A375 (cell line): ENCODE measurements around a stretch of chrX.

GRCh38 chrX:17848713-17849208 is 12.3 kb downstream of the RAI2 start:
- RAMPAGE, long total RNA: no peak

DNA sequence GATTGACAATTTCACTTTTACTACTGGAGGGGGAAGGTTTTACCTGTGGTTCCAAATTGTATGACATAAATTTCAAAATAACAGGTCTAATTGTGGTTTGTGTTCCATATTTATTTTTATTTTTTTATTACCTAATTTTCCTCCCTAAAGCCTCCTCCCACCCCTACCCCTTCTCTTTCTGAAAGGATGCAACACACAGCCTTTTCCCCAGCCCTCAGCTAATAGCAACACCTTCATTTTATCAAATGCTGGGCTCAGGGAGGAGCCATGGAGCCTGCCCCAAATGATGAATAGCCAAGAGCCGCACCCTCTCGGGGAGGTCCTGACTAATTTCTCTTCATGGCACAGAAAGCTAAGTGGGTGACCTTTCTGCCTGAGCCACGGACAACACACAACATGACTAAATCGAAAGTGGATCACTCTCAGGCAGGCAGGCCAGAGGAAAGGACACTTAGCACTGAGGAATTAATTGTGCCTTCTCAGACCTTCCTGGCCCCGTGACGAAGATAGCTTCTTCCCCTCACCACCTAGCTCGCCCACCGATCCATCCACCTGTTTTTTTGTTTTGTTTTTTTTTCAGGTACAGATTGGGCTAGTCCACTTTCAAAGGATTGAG is 165.0 kb upstream of the RAI2 start:
- RAMPAGE, long total RNA: no peak

GRCh38 chrX:18424531-18424921 is 882 bp upstream of the CDKL5 start:
- RAMPAGE, long total RNA: no peak

GRCh38 chrX:18424948-18425476 is 396 bp upstream of the CDKL5 start:
- RAMPAGE, long total RNA: no peak

- RAMPAGE, long total RNA: no peak
Measured at GRCh38 chrX:18603645-18604783, 67.9 kb downstream of the RS1 start.

- RAMPAGE, long total RNA: no peak
Measured at GRCh38 chrX:18617268-18617761, 54.6 kb downstream of the RS1 start.

DNA sequence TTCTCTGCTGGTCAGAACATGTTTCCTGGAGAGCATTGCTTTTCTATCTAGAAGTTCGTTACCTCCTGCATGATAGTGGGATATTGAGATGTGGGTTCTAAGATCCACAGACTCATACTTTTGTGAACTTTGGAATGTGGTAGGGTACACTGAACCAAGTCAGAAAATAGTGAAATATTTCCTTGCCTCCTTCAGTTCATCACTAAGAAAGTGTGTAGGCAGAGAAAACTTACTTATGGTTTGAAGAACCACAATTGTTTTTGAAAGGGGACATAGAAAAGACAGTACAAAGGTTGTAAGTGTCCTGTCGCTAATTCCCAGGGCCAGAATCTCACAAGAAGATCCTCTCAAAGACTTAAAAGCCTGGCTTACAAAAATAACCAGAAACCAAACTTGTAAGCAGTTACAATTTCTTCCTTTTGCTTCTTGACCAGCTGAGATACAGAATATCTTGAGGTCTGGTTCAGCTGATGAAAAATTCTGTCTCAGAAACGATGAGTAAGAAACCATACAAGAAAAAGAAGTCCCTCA is 38.7 kb downstream of the RS1 start:
- RAMPAGE, long total RNA: no peak

- RAMPAGE, long total RNA: no peak
Measured at GRCh38 chrX:18931419-18931935, 52.4 kb downstream of the PHKA2 start.

- RAMPAGE, long total RNA: no peak
Measured at GRCh38 chrX:19448744-19449078, 66.6 kb downstream of the MAP3K15 start.

DNA sequence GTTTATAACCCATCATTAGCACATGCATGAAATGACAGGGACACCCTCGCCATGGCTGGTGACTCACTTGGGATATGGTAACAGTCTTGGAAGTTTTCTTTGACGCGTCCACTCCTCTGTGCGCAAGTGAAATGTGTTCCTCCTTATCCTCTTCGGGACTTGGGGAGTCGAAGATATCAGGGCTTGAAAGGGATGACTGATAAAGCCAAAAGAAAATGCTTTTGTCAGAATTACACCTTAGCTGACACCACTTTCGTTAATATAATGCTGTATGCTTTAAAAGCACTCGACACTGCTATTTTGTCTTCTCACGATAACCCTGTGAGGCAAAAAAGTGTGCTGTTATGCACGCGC is 30.5 kb upstream of the MAP3K15 start:
- RAMPAGE, long total RNA: no peak

- RAMPAGE, long total RNA: no peak
Measured at GRCh38 chrX:19568279-19568868, 53.1 kb upstream of the MAP3K15 start.

DNA sequence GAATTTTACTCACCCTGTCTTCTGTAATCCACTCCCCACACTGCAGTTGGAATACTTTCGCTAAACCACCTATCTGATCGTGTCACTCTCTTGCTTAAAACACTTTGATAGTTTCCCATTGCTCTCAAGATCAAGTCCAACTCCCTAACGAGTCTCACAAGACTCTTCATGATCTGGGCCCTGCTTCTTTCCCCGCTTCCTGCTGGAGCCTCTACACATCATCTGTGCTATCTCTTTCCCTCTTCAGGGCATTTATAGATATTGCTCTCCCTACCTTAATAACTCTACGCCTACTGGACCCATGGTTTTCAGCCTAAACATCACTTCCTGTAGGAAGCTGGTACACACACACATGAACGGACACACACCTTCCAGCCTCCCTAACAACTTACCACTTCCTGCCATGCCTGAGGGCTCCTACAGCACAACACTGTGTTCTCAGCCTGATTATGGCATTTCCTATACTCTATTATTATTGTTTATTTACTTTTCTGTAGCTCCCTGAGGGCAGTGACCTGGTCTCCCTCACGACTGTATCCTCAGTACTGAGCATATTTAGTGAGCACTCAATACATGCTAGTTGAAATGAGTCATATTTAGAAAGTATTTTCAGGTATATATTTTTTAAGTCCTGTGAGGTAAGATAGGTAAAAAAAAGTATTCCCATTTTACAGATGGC is 163.6 kb upstream of the MAP3K15 start:
- RAMPAGE, long total RNA: no peak

GRCh38 chrX:19888193-19888906 is 950 bp upstream of the SH3KBP1 start:
- RAMPAGE, long total RNA: no peak

GRCh38 chrX:20056612-20057079 is 60.1 kb downstream of the MAP7D2 start:
- RAMPAGE, long total RNA: no peak

GRCh38 chrX:20062897-20063226 is 53.8 kb downstream of the MAP7D2 start:
- RAMPAGE, long total RNA: no peak

- RAMPAGE, long total RNA: no peak
Measured at GRCh38 chrX:20217975-20218174, 48.8 kb downstream of the RPS6KA3 start.

DNA sequence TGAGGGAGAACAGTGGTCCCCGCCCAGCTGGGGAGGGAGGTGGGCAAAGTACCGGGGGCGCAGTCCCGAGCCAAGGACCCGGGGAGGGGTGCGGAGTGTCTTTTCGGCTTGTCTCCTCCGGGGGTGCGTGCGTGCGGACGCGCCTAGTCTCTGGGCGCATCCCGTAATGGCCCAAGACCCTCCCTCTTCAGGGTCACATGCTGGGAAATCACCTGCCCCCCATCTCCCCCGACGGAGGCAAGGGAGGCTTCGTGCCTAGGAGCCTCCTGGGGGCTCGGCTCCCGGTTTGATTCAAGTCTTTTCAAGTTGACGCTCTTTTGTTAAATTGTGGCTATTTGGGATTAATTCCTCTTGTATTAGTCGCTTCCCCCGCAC is 609 bp upstream of the RPS6KA3 start:
- RAMPAGE, long total RNA: no peak

DNA sequence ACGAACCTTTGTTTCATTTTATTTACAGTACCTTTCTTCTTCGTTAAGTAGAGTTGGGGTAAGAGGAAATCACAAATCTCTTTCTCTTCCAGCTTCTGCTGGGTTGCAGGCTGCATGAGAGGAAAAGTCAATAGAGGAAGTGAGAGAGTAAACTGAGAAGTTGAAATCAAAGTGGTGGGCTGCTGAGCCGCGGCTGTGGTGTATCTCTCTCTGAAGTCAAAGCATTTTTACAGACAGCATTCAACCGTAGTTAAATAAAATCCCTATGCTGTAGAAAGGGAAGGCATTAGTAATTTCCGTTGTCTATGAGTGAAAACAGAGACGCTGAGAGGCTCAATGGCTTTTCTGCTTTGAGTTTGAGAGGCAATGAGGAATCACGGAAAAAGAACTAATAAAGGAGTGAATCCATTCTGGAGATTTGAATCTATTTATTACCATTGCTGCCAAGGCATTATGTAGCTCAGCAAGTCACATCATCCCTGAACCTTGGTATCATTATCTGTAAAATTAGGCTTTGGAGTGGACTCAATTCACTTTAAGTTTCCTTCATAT is 54.1 kb upstream of the RPS6KA3 start:
- RAMPAGE, long total RNA: no peak

DNA sequence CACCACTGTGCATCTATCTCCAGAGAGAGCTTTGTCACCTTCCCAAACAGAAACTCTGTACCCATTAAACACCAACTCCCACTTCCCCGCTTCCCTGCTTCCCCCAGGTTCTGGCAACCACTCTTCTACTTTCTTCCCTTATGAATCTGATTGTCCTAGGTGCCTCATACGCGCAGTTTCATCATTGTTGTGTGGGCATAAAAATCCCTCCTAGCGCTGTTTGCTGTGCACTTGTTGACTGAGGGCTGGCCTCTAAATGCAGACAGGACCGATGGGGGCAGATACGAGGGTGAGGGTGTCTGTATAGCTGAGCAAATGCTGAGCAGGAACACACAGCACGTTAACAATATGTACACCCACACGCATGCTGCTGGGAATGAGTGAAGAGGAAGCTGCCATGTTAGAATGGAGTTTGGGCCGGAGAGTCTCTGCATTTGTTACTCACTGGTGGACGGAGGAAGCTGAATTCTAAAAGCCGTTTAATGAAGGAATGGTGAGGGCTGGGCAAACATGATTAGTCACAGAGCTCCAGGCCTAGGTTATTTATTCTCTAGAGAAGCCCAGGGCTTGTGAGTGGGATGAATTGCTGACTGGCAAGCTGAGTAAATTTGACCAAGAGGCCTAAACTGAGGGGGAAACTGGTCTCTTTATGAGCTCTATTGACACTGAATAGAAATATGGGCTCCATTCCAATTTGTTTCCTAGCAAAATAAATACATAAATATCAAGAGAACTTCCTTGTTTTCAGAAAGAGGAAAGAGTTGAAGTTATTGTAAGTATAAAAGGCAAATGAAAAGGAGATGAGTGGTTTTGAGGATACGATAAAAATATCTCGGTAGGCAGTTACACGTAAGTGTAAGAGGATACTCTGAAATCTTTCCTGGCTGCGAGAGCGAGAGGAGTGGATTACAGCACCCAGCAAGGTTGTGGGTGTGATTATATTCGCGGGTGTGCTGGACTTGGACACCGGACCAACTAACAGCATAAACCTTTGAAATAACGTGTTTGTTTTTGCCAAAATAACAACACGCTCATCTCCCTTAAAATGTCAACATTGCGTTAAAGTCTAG is 95.9 kb upstream of the RPS6KA3 start:
- RAMPAGE, long total RNA: no peak

DNA sequence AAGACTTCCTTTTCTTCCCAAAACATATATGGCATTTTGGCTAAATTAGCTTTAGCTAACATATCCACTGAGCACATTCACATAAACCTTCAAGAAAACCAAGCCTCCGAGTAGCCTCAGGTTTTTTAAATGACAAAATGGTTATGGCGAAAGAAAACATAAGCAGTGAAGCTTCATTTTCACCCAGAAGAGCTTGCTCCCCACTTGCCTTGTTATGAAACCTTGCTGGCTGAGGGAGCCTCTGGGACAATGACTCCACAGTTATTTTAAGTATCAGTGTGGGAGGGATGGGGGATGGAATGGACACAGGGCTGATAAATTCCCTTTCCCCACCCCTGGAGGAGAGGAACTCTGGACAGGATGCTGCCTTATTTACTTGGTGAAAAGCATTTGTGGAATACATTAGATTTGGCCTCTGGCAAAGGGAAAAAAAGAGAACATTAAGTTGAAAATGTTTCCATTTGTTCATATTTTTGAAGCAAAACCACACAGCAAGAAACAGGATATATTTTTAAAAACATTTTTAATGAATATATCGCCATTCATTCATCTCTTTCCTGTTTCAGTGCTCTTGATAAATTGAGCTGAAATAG is 220.7 kb upstream of the CNKSR2 start:
- RAMPAGE, long total RNA: no peak